H9 (cell line): ENCODE measurements around the genes UQCR11, KLF16 and ABHD17A.

DNA sequence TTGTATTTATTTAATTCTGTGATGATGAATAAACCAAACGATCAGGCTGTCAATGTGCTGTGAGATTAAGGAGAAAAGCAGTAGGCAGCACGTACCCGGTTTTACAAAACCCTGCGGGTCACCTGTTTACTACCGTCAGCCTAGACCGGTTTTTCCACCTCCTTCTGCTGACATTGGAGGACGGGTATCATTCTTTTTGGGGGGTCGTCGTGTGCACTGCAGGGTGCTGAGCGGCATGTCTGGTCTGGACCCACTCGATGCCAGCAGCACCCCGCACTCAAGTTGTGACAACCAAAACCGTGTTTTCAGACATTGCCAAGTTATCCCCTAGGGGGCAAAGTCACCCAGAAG, 882 bp upstream of the DAZAP1 start:
- PRO-cap = unidirectional peak, plus-strand start at position 190 of the sequence

GRCh38 chr19:1410107-1411329, 3.1 kb downstream of the DAZAP1 start:
- PRO-cap = no peak

- PRO-cap = no peak
Measured at GRCh38 chr19:1412466-1412718, 5.0 kb downstream of the DAZAP1 start.

GRCh38 chr19:1492319-1493078, 1.5 kb downstream of the REEP6 start:
- PRO-cap = no peak

- PRO-cap = no peak
Measured at GRCh38 chr19:1513814-1514136, 956 bp upstream of the ADAMTSL5 start.

- PRO-cap = bidirectional peak, plus-strand start at chr19:1605695, minus-strand start at chr19:1605434; bidirectional peak, plus-strand start at chr19:1605963, minus-strand start at chr19:1605923
Measured at GRCh38 chr19:1605137-1606258, at the start of gene UQCR11. UQCR11 (minus strand) TSS chr19:1605462.

DNA sequence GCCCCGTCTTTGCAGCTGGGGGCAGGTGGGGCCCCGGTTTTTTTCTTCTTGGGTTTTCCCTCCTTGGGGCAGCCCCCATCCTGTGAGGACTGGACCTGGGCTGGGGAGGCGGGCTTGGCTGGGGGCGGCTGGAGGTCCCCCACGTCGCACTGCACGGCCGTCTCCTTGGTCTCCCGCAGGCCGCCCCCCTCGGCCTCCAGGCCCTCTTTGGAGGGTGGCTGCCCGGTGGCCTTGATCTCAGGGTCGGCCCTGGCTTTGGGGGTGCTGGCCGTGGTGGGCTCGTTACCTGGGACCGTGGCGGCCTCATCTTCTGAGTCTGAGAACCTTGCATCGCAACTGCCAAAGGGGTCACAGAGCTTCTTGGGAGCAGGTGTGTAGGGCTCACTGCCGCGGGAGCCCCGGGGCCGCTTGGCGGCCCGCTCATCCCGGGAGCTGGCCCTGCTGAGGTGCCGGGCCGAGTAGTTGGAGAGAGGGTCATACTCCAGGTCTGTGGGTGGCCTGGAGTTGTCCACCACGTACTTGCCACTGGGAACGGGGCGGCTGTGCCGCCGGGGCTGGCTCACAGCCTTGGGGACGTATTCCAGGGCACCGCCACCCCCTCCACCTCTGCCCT, 15.6 kb upstream of the ATP8B3 start:
- PRO-cap = no peak

GRCh38 chr19:1847169-1848150, 823 bp downstream of the REXO1 start:
- PRO-cap = unidirectional peak, plus-strand start at chr19:1847670; bidirectional peak, plus-strand start at chr19:1847805, minus-strand start at chr19:1847736

DNA sequence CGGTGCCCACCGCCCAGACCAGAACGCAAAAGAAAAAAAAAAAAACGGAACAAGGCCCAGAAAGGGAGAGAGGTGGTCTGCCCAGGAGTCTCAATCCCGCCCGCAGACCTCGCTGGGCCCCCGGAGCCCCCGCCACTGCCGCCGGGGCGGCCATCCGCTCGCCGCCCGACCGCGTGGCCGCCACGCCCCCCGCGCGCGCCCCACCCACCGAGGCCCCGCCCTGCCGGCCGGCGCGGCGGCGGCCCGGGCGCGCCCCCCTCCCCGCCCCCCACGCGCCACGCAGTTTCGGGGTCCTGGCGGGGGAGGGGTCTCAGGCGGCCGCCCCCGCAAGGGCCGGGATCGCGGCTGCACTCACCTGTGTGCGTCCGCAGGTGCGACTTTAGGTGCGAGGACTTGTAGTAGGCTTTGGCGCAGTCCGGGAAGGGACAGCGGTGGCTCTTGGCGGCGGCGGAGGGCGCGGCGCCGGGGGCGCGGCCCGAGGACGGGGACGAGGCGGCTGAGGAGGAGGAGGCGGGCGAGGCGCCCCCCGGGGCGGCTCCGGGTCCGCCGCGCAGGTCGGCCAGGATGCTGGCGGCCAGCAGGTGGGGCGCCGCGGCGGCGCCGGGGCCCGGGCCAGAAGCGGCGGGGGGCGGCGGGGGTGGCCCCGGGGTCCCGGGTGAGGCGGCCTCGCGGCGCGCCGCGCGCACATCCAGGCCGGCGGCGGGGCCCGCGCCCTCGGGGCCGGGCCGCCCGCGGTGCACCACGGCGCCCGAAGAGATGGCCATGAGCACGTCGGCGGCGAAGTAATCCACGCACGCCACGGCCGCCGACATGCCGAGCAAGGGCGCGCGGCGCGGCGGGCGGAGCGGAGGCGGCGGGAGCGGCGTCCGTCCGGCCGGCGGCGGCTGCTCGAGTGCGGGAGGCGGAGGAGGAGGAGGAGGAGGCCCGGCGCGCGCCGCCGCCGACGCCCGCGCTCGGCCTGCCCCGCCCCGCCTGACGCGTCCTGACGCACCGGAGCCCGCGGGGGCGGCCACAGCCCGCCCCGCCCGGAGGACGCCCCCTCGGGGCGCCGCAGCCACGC, at the start of gene KLF16:
Gene KLF16, minus strand, starts transcription at position 894 of the 1,060 bp plus-strand sequence.
- PRO-cap = bidirectional peak, plus-strand start at position 411 of the sequence, minus-strand start at position 137 of the sequence; unidirectional peak, minus-strand start at position 894 of the sequence; unidirectional peak, minus-strand start at position 984 of the sequence

- PRO-cap = no peak
Measured at GRCh38 chr19:1878069-1878833, 7.0 kb downstream of the ABHD17A start.

GRCh38 chr19:1885399-1885892, at the start of gene ABHD17A:
ABHD17A (minus strand) TSS chr19:1885496.
- PRO-cap = bidirectional peak, plus-strand start at chr19:1885653, minus-strand start at chr19:1885489

DNA sequence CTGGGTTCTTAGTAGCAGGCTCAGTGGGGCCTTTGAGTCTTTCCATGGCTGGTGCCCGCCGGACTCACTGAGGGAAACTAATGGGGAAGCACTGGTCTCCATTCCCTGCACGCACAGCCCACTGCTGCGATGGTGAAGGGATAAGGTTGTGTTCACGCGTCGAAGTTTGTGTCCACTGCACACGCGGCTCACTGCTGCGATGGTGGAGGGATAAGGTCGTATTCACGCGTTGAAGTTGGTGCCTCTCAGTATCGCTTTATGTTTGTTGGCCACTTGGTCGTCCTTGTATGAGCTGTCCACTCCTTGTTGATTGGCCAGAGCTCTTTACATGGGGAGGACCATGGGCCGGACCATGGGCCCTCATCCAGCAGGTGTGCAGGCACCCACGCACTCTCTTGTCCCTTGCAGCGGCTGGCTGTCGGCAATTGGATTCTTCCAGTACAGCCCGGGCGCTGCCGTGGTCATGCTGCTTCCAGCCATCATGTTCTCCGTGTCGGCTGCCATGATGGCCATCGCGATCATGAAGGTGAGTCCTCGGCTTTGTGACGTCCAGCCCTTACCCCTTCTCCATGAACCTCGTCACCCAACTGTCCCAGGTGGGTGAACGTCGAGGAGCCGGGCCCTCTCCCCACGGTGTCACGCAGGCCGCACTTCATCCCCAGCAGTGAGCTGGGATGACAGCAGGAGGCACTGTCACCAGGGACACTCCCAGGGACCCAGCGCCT, 17.6 kb downstream of the ADAT3 start:
- PRO-cap = no peak

DNA sequence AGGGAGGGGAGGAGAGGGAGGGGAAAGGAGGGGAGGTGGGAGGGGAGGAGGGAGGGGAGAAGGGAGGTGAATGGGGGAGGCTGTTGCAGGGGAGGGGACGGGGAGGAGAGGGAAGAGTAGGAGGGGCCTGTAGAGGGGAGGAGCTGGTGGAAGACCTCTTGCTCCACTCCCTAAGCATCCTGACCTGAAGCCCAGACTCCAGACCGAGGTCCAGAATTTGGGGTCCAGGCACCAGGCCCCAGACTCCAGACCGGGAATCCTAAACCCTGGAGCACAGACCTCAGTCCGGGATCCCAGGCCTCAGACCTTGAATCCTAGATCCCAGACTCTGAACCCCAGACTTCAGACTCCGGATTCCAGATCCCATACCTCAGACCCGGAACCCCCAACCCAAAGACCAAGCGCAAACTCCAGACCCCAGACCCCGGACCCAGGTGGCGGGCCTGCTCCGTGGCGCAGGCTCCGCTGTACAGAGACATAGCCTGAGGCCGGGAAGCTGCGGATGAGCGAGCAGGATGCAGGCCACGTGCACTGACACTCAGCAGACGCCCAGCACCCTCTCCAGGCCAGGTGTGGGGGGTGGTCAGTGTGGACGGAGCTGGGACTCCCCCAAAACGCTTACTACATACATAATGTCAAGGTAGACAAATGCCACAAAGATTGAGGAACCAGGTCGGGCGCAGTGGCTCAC, 657 bp upstream of the BTBD2 start:
- PRO-cap = unidirectional peak, plus-strand start at position 201 of the sequence

DNA sequence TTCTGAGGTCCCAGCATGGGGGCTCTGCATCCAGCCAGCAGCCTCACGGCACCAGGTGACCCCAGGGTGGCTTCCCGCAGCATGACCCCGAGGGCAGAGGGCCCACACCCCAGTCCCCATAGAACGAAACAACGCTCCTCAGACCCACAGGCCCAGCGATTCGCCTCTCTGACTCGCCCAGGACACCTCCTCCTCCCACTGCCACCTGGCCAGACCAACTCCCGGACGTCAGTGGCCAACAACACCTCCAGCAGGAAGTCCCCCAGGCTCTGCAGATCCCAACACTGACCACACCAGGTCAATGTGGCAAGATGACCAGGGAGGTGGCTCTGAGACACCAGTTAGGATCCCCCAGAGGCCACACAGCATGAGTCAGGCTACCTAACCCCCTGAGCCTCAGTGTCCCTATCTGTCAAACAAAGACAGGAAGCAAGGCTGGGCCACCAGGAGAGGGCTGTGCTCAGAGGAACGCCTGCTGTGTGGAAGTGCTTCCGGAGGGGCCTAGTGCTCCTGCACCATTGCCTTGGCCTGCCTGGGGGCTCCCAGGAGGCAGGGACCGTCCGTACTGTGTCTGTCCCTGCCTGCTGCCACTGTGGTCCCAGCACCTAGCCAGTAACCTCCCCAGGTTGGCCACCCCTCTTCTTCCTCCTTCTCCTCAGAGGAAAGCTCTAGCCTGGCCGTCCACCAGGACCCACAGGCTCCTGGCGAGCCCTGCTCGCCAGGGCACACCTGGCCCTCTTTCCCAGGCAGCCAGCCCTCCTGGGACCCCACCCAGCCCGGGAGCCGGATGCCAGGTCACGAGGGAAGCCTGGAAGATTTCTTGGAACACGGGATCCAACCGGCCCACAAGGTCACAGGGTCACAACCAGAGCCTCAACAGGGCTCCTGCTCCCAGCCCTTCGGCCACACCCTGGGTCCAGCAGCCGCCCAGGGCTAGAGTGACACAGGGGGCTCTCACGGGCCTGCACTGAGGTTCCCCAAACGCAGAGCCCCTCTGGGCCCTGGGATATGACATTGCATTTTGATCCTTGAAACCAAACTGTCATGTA, 5.8 kb downstream of the MKNK2 start:
- PRO-cap = no peak

DNA sequence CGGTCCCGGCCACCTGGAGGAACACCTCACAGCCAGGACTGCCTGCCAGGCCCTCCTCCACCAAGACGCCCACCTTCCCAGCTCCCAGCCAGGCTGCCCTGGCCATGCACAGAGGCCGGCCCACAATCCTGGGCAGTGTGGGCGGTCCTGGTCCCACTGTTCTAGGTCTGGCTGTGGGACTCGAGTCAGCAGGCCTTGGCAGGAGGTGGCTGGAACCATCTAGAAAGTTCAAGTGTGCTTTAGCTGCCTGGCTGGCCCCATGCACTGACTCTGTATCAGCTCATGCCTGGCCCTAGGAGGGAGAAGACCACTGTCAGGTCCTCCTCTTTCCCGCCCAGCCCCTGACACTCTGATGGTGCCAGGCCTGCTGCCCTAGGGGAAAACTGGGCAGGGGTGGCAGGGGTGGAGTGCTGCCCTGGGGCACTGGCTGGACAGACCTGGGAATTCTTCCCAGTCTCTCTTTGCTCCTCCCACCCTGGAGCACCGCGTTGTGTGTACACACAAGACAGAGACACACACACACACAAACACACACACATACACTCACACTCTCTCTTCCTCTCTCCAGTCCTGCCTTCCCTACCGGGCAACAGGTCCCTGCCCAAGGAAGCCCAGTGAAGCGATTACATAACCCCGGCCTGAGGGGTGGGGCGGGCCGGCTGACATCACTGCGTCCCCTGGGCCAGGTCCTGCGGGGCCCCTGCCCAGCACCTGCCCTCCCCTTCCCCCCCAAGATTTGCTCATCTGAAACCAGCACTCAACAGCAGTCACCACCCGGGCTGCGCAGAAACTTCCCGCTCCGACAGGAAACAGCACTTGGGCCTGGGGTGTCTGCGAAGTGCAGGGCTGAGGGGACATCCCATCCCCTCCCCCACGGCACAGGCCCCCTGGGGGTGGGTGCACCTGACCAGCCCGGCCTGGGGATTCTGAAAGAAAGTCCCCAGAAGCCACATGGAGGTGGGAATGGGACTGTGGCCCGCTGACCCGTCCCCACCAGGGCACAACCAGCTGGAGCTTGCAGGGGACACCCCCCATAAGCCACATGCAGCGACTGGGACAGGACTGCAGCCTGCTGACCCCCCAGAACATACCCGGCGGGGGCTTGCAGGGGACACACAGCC, 1.3 kb downstream of the MKNK2 start:
- PRO-cap = unidirectional peak, plus-strand start at position 786 of the sequence; unidirectional peak, plus-strand start at position 943 of the sequence

DNA sequence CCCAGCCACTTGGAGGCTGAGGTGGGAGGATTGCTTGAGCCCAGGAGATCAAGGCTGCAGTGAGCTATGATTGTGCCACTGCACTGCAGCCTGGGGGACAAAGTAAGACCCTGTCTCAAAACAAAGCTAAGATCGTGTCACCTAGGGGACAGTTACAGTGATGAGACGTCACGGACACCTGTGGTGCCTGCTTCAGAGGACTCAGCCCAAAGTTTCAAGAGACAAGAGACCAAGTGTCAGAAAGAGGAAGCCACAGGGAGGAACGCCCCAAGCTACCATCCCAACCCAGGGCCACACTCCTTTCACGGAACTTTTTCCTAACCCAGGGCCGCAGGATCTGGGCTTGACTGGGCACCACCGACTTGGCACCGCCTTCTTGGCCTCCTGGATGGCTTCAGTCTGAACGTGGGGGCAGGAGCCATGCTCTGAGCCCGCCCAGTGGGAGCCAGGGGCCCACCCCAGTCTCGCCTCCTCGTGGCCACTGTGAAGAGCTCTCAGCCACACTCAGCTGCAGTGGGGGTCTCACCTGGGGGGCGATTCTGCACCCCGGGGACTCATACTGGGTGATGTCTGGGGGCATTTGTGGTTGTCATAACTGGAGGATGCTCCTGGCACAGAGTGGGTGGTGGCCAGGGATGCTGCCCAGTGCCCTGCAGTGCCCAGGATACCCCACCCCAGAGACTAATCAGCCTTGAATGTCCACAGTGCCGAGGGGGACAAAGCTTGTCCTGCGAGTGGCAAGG, 8.4 kb downstream of the MOB3A start:
- PRO-cap = no peak

- PRO-cap = no peak
Measured at GRCh38 chr19:2099216-2100268, 2.8 kb downstream of the IZUMO4 start.

GRCh38 chr19:2100865-2102016, 4.5 kb downstream of the IZUMO4 start:
- PRO-cap = no peak

DNA sequence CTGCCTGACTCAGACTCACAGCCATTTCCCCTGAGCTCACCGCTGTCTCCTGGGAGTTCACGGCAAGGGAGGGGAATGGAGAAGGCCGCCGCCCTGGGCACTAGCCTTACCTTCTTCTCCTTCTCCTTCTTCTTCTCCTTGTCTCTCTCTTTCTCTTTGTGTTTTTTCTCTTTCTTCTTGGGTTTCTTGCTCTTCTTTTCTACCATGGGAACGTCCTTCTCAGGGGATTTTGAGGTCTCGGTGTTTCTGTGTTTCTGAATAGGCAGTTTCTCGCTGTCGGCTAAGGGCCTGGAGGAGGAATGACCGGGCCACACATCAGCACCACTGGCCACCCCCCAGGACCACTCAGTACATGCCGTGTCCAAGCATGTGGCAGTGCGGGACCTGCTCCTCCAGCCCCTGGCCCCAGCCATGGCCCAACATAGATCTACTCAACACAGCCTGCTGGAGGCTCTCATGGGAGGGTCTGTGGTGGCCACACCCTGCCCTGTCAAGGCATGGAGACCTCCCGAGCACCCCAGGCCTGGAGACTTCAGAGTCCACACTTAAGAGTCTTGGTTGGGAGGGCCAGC, 17.4 kb downstream of the IZUMO4 start:
- PRO-cap = no peak

GRCh38 chr19:2154673-2154969, 3.3 kb upstream of the AP3D1 start:
- PRO-cap = no peak